ENCODE results near the genes C2orf88 and MFSD6.

GRCh38 chr2:189483486-189483969 lies 42.3 kb downstream of the WDR75 start:
- PRO-cap, result unidirectional peak, minus-strand start at chr2:189483771

- PRO-cap, result bidirectional peak, plus-strand start at chr2:190180431, minus-strand start at chr2:190180241; bidirectional peak, plus-strand start at chr2:190180870, minus-strand start at chr2:190180876; bidirectional peak, plus-strand start at chr2:190181041, minus-strand start at chr2:190180952
Measured at GRCh38 chr2:190180129-190181451, at the start of gene C2orf88. Gene C2orf88 (plus strand): TSS chr2:190180863.

GRCh38 chr2:190211145-190211849 lies 30.6 kb downstream of the C2orf88 start:
- PRO-cap, result no peak

DNA sequence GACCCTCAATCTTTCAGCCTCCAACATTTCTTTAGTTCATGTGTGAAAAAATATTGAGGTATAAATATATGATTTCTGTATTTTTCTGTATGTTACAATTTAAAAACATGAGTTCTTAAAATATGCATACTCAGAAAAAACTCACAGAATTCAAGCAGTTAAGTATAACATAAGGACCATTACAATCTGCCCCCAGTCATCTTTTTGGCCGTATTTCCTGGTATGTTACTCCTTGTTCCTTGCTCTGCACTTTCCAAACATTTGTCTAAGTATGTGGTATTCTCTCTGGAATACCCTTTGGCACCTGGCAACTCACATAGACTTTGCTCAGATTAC lies 54.7 kb downstream of the C2orf88 start:
- PRO-cap, result no peak

DNA sequence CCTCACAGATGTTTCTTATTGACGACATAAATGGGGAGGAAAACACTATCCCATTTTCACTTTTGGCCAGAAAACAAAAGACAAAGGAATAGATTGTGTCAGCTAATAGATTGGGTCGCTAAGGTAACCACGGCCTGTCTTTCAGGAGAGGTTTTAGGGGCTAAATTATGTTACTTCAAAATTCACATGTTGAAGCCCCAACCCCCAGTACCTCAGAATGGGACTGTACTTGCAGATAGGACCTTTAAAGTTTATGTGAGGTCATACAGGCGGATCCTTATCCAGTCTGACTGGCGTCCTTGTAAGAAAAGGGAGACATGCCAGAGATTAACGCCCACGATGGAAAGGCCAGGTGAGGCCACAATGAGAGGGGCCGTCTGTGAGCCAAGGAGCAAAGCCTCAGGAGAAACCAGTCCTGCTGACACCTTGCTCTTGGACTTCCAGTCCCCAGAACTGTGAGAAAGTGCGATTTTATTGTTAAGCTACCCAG lies 10.9 kb downstream of the INPP1 start:
- PRO-cap, result no peak

GRCh38 chr2:190407427-190408523 lies at the start of gene MFSD6:
Gene MFSD6 (plus strand): TSS chr2:190408355.
- PRO-cap, result bidirectional peak, plus-strand start at chr2:190407973, minus-strand start at chr2:190407797; bidirectional peak, plus-strand start at chr2:190408355, minus-strand start at chr2:190408173

DNA sequence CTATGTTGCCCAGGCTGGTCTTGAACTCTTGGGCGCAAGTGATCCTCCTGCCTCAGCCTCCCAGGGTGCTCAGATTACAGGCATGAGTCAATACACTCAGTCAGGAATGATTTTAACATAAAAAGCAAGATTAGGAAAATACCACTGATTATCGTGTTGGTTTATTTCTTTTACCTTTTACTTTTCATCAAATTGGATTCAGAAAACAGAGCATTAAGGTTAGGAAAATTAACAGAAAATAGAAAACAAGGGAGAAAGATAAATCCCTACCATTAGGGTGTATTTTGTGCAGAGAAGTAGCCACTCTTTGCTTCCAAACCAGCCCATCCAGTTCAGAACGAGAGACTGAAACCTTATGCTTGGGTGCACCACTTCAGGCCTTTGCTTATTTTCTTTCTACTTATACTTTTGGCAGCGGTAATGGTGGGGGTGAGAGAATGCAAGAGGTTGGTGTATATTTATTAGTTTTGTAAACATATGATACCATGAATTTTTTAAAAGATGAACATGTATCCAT lies 60.6 kb downstream of the MFSD6 start:
- PRO-cap, result no peak

DNA sequence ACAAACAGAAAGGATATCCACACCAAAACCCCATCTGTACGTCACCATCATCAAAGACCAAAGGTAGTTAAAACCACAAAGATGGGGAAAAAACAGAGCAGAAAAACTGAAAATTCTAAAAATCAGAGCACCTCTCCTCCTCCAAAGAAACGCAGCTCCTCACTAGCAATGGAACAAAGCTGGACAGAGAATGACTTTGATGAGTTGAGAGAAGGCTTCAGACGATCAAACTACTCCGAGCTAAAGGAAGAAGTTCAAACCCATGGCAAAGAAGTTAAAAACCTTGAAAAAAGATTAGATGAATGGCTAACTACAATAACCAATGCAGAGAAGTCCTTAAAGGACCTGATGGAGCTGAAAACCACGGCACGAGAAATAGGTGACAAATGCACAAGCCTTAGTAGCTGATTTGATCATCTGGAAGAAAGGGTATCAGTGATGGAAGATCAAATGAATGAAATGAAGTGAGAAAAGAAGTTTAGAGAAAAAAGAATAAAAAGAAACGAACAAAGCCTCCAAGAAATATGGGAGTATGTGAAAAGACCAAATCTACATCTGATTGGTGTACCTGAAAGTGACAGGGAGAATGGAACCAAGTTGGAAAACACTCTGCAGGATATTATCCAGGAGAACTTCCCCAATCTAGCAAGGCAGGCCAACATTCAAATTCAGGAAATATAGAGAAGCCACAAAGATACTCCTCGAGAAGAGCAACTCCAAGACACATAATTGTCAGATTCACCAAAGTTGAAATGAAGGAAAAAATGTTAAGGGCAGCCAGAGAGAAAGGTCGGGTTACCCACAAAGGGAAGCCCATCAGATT lies 62.3 kb downstream of the NEMP2 start:
- PRO-cap, result no peak

DNA sequence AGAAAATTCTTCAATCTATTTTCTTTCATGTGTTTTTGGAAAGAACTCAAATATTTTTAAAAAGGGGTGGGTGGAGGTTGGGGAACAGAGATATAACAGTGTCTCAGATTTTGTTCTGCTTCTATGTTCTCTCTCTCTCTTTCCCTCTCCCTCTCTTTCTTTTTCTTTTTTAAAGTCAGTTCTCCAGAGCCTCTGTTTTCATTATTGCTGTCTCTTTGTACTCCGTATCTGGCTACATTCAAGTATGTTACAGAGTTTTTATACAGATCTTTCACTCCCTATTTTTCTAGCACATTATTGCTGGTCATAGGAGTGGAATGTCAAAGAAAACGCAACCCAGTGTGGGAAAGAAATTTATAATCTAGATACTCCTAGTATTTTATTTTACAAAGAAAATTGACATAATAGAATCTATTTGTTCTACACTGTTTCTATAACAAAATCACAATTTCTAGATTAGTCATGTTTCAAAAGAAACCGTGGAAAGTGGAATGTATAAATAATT lies 11.2 kb upstream of the NEMP2 start:
- PRO-cap, result no peak

- PRO-cap, result bidirectional peak, plus-strand start at chr2:190648299, minus-strand start at chr2:190648267
Measured at GRCh38 chr2:190648161-190648549, 728 bp upstream of the NAB1 start.

- PRO-cap, result no peak
Measured at GRCh38 chr2:190670971-190671652, 22.2 kb downstream of the NAB1 start.

DNA sequence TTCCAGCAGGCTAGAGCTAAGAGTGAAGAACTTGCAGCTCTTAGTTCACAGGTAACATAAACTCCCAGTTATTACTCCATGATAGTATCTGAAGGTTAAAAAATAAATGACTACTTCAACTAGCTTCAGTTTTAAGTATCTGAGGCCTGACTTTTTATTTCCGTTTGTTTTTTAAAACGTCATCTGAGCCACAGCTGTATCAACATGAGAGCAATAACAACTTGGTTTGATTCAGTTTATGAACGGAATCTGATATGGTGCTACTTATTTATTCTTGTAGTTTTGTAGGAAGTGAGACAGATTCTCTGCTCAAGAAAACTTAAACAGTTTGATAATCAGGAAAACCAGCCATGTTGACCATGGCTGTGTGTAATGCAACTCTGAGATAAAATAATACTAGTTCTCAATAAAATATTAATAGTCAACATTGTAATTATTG lies 34.9 kb downstream of the NAB1 start:
- PRO-cap, result no peak

- PRO-cap, result no peak
Measured at GRCh38 chr2:190895195-190896151, 14.9 kb downstream of the GLS start.

- PRO-cap, result no peak
Measured at GRCh38 chr2:190964729-190965372, 49.1 kb downstream of the STAT1 start.

GRCh38 chr2:190986124-190987112 lies 27.6 kb downstream of the STAT1 start:
- PRO-cap, result no peak

DNA sequence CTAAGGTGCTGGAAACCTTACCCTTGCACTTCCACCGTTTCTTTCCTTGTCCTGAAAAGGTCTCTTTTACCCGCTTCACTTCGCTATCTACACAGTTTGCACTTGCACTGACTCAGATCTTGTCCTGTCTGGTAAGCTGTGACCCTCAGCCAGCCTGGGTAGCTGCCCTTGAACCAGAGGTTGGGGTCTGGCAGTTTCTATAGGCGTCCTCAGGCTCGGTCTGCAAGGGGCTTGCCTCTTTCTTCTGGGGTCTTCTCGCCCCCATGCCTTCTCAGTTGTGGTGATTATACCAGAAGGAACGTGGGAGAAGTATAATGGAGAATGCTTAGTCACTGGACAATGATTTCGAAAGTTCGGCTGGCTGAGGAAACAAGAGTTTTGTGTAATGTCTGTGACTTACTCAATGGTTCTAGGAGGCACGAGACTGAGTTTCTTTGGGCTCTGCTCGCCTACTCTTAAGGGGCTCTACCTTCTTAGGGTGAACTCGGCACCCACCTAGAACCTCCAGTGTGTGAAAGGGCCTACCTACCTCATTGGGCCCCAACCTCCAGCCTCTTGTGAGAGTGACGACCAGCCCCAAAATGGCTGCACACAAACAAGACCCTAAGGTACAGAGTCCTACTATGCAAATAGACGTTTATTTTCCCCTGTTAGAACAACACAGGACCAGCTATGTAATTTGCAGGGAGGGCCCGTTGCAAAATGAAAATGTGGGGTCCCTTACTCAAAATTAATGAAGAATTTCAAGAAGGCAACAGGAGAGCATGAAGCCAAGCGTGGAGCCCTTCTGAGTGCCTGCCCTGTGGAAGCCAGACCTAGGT lies 7.0 kb upstream of the STAT1 start:
- PRO-cap, result no peak

DNA sequence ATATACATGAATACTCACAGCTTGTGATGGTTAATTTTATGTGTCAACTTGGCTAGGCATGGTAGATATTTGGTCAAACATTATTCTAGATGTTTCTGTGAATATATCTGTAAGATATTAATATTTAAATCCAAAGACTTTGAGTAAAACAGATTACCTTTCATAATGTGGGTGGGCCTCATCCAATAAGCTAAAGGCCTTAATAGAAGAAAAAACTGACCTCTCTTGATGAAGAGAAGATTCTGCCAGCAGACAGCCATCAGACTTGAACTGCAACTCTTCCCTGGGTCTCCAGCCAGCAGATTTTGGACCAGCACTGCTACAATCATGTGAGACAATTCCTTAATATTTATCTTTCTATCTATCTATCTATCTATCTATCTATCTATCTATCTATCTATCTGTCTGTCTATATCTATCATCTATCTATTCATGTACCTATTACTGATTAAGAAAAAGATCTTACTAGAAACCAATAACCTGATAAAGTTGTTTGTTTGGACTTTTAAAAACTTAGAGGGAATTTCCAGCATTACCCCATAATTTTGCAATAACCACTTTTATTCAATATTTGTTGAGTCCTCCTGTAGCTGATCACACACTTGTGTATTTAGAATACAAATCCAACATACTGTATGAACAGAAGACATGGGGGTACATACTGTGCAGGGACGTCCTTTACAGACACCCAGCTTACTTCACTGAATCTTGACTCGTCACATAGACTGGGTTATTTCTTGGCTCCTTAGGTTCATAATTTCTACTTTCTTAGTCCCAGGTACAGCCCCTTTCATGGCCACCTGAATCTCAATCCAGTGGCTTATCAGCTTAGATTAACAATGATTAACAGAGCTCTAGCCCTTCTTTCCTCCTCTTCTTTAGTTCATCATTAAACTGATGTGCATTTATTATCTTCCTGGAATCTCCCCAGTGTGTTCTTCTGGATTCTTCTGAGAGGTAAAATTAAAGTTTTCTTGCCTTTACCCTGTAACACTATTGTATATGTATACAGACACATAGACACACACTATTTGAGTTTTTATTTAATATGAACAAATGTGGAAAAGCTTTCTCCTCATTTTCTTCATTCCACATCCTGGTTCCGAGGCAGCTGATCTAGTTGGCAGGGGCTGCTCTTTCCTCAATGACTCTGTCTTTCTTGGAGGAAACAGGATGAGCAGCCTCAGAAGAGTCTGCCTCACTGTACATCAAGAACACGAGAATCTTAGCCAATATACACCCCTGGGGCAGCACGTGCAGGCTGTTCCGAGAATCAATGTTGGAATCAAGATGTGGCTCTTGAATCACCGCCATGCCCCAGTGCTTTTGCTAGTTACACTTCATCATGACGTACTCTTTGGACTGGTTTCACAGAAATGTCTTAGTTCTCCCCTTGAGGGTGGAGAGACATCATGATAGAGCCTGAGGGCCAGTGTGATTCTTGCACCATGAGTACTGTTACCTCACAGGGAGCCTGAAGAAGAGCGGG lies 27.4 kb upstream of the STAT4 start:
- PRO-cap, result no peak

DNA sequence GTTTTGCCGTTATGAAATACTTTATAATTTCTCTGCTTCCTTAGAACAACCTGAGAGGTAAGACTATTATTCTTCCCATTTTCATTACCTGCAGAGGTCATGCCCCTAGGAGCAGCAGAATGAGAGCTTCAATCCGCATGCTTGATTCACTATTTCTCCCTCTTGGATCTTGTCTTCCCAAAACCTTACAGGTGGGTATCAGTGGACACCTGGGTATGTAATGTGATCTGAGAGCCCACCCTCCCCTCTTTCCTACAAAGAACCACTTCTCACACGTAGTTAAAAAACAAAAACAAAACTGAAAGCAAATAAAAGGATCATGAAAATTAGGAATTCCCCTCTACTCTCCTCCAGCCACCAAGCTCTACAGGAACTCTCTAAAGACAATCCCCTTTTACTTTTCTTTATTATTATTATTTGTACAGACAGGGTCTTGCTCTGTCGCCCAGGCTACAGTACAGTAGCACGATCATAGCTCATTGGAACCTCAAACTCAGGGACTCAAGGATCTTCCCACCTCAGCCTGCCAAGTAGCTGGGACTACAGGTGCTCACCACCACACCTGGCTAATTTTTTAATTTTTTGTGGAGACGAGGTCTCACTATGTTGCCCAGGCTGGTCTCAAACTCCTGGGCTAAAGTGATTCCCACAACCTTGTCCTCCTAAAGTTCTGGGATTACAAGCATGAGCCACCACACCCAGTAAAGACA lies 40.7 kb upstream of the MYO1B start:
- PRO-cap, result no peak

DNA sequence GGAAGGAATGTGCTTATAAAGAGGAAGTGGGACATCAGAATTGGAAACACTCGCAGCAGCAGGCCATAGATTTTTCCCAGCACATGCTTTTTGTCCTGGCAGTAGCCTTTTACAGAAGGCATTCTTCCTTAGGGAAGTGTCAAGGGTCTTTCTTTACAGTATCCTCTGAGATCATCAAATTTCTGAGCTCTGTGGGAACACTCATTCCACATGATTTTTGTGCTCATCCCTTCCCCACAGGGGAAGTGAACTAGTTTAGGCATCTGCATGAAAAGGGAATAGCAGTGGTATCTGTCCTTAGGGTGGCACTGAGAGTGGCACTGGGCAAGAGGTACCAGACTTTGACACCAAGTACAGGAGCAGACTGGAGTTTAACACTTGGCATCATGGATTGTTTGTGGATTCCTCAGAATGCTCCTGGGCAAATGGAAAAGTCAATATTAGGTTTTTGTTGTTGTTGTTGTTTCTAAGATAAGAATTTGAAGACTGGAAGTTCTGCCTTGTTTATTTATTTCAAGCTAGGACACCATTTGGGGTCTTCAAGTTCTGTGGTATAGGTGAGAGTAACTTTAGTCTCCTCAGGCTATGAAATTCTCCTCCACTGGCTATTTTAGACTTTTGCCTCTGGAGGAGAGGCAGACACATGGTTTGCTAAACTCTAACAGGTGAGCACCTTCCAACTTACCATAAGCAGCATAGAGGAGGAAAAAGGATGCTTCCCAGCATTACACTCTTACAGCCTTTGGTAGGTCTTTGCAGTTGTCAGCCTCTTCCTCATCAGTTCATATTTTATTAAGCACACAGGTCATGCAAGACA lies 4.2 kb downstream of the MYO1B start:
- PRO-cap, result no peak

- PRO-cap, result no peak
Measured at GRCh38 chr2:191438068-191438480, 192.9 kb downstream of the MYO1B start.

All from rectum (tissue), 1 donor.